ENCODE measurements around the gene RCOR1.

DNA sequence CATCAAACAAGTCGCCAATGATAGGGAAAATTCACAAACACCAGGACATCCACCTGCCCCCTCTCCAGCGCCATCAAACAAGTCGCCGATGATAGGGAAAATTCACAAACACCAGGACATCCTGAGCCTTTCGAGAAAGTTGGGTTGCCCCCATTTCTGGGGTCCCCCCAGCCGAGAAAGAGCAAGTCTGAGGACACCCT, 162.4 kb upstream of the PPP2R5C start:
- PRO-cap, result no peak

DNA sequence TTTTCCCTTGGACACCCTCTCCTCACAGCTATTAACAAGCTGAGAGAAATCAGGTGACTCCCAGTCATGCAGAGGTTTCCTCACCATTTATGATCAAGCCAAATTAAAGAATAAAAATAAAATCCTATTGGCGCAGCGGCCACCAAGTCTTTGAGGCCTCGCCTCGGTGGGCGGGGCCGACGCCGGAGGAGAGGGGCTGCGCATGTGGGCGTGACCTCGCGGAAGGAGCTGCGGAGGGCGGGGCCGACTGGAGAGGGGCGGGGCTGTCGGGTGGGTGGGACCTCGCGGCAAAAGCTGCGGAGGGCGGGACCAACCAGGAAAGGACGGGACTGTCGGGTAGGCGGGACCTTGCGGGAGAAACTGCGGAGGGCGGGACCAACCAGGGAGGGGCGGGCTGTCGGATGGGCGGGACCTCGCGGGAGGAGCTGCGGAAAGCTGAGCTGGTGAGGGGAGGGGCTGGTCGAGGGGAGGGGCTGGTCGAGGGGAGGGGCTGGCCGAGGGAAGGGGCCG, 1.2 kb upstream of the PPP2R5C start:
- PRO-cap, result unidirectional peak, minus-strand start at position 181 of the sequence

GRCh38 chr14:101805405-101806118, 44.1 kb downstream of the PPP2R5C start:
- PRO-cap, result no peak

DNA sequence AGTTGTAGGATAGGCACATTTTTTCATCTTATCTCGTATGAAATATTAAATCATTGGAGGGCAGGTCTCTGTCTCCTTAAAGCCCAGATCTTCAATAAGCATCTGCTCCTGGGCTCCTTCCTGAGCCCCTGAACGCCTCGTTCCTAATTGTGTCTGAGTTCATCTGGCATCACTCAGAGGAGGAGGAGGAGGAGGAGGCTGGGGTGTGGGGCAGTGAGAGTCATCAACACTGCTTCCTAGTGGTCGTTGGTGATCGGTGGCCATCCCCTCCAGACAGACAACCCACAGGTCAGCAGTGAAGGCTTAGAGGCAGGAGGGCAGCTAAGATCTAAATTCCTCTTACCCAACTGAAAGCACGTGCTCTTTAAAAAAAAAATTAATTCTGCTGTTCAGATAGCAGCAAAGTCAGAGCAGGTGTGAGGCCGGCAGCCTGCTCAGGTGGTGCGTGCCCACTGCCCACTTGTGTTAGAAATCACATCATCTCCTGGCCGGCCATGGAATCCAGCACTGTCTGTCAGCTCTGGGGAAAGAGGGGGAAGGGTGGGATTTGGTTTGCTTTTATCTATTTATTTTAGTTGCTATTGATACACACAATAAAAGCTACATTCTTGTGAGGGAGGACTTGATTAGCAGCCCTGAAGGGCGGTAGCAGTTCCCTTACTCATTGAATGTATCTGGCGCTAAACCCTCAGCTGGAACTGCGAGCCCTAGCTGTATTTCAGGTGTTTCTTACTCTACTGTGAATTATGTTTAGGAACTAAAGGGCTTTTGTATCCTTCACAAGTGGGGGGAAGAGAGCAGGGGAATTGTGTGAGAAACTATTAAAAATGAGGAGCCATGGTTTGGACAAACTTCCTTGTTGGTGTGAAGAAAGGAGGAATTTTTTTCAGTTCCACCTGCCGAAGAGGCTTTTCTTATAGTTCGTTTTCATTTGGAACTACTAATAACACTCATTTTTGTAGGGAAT, 46.7 kb downstream of the PPP2R5C start:
- PRO-cap, result no peak

DNA sequence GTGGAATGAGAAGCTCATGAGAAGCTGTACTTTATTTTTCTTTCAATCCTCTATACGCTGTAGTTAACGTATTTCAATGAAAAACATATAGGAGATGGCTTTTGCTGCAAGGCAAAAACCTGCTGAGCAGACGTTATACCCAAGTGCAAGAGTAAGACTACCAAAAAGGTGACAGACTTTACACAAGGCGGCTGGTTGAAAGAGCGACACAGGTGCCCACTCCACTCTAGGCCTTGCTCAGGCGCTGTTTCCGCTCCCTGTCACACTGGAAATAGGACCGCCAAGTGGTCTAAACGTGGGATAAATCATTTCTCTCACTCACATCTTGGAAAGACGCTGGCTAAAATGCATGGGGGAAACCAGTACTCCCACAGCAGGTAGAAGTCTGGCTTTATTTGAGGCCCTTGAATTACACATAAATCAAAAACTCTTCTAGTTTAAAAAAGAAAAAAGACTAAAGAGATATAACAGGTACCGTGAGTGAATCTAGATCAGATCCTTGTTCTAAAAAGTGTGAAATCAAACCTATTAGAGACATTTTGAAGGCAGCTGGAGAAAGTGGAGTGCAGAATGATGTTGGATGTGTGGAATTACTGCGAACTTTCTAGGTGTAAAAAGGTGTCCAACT, 54.6 kb downstream of the PPP2R5C start:
- PRO-cap, result no peak

- PRO-cap, result no peak
Observed at GRCh38 chr14:102063508-102063998, 23.3 kb downstream of the HSP90AA1 start.

DNA sequence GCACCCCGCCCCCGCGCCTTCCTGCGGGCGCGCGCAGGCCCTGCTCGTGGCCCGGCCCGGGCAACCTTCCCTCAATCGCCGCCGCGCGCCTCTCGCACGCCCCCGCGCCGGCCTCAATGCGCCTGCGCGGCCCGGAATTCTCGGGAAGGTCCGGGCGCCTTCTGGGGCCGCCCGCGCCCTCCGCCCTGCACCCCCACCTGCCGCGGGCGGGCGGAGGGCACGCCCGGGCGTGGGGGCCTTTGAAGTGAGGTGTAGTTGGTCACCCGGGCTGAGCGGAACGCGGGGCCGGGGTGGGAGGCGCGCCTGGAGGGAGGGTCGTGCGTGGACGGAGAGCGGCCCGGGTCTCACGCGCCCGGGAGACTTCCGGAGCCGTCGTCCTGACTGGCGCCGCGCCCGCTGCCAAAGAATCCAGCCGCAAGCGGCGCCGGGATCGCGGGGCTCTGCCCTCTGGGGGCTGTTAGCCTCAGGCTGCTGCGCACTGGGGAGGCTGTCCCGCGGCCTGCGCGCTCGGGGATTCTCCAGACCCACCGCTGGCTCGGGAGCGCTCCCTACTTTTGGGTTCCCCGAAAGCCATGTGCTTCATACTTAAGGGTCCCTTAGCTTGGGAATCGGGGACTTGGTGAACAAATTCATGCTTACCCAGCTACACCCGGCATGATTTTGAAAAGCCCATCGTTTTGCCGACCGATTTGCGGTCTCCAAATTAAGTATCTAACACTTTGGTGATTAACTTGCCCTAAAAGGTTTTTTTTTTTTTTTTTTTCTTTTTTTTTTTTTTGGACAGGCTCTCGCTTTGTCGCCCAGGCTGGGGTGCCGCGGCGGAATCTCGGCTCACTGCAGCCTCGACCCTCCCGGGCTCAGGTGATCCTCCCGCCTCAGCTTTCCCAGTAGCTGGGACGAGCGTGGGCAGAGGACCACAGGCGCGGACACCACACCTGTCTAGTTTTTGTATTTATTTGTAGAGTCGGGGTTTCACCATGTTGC, 636 bp upstream of the HSP90AA1 start:
- PRO-cap, result bidirectional peak, plus-strand start at position 137 of the sequence, minus-strand start outside the sequence; bidirectional peak, plus-strand start at position 438 of the sequence, minus-strand start at position 379 of the sequence; bidirectional peak, plus-strand start at position 635 of the sequence, minus-strand start at position 576 of the sequence

- PRO-cap, result no peak
Observed at GRCh38 chr14:102264819-102265424, 40.0 kb downstream of the MOK start.

- PRO-cap, result no peak
Observed at GRCh38 chr14:102539835-102540994, 30.6 kb upstream of the ANKRD9 start.

- PRO-cap, result no peak
Observed at GRCh38 chr14:102565475-102565764, 27.0 kb upstream of the RCOR1 start.

GRCh38 chr14:102592559-102592723, at the start of gene RCOR1:
TSS of gene RCOR1 (plus strand) at chr14:102592649.
- PRO-cap, result bidirectional peak, plus-strand start at chr14:102592655, minus-strand start at chr14:102592347

GRCh38 chr14:102761019-102761700, 16.1 kb upstream of the TRAF3 start:
- PRO-cap, result no peak

GRCh38 chr14:102873882-102874205, 48.6 kb upstream of the AMN start:
- PRO-cap, result no peak

- PRO-cap, result no peak
Observed at GRCh38 chr14:102898301-102899168, 23.9 kb upstream of the AMN start.

GRCh38 chr14:102905327-102906014, 17.0 kb upstream of the AMN start:
- PRO-cap, result no peak

- PRO-cap, result no peak
Observed at GRCh38 chr14:102973625-102974293, 51.3 kb downstream of the AMN start.

GRCh38 chr14:102975651-102976308, 53.3 kb downstream of the AMN start:
- PRO-cap, result no peak

DNA sequence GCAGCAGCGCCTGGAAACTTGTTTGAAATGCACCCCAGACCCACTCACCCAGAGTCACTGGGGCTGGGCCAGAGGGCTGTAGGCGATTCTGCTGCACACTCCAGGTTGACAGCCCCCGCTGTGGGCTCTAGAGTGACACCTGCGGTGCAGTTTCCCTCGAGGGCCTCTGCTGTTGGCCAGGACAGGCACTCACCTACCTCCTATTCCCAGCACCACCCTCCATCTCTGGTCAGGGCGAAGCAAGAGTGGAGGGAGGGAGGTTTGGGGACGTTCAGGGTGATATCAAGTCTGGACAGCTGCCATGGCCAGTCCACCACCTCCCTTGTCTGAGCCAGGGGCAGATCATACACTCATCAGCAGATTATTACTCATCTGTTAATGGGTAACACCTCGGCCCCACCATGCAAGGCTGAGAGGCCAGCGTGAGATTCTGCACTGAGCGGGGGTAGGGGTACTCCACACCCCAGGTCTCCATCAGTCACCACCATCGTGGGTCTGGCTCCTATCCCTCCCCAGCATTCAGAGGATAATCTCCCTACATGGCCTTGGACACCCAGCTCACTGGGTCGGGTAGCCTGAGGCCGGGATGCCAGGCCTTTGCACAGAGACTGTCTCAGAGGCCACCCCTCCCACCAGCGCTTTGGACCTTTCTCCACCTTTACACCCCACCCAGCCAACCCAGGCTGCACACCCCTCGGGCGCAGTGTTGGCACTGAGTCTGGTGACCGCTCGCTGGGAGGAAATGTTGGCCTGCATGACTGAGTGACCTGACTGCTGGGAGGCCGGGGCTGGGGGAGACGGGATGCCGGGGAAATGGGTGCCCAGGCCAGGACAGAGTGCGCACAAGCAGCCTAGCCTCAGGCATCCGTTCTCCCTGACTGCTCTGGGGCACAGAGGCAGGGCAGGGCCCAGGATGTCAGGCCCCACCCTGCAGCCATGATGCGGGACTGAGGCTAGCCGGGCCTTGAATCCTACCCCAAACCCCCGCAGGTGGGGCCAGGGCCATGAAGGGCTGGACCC, 10.8 kb upstream of the LBHD2 start:
- PRO-cap, result no peak

GRCh38 chr14:103259963-103261265, 73.6 kb upstream of the EIF5 start:
- PRO-cap, result bidirectional peak, plus-strand start at chr14:103260678, minus-strand start at chr14:103260697; unidirectional peak, minus-strand start at chr14:103260840

DNA sequence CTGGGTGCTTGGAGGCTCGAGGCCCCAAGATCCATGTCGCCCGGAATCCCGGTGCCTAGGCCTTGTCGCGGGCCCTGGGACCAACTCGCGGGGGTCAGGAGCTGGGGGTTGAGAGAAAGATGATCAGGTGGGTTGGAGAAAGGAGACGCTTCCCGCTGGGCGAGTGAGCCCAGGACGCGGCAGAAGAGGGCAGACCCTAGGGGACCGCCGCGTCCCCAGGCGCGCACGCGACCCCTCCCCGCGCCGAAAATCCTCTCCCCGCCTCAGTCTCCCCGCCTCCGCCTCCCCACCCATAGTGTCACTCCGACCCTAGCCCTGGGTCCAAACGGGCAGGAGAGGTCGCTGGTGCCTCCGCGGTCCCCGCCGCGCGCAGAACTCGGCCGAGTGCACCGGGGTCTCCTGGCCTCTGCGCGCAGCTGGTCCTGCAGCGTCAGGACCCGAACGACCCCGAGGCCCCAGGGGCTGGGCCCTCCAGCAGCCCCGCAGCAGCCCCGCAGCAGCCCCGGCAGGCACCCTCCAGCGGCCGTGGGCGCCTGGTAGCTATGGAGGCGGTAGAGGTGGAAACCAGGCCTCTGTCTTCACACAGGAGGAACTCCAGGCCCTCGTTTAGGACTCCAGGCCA, 60.2 kb upstream of the EIF5 start:
- PRO-cap, result no peak